Camera-type eye (tissue), 1 donor: ENCODE data around the gene CPD.

GRCh38 chr17:29204447-29204805 is 24.2 kb upstream of the MYO18A start:
- RAMPAGE, long total RNA: no peak

DNA sequence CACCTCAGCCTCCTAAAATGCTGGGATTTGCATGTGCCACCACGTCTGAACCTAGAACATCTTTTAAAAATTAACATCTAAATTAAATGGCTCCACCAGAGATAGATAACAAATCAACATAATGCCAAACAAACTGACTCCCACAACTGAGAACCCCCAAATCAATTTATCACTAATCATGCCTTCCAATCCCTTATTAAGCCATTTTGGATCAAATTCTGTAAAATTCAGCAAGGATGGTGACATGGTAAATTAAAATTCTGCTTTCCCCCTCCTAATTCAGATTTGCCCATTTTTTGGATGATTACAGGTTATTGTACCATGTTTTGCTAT is 16.7 kb downstream of the NUFIP2 start:
- RAMPAGE, long total RNA: no peak

DNA sequence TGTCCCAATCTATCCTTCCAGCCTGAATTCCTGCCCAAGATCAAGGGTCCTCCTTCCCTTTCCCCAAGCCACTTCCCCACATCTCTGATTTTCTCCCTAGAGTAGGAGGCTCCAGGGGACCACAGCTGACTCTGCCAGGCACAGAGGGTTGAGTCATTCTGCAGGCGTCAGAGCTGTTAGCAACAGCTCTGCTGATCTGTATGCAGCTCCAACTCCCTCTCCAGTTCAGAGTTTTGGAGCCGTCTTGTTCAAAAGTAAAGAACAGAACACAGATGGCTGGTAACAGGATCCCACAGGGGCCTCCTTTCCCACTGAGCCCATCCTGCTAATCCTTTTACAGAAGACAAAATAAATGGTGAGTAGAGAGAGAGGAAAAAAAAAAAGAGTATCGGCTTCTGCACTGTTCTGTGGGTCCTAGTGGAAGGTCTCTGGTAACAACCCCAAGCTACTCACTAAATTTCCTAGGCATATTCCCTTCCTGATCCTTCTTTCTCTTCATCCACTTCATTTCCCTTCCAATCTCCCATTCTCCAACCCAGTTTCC is 13.4 kb upstream of the TAOK1 start:
- RAMPAGE, long total RNA: no peak

GRCh38 chr17:29379265-29379855 is 10.8 kb upstream of the TAOK1 start:
- RAMPAGE, long total RNA: no peak

GRCh38 chr17:29390043-29390286 is 198 bp upstream of the TAOK1 start:
- RAMPAGE, long total RNA: no peak

DNA sequence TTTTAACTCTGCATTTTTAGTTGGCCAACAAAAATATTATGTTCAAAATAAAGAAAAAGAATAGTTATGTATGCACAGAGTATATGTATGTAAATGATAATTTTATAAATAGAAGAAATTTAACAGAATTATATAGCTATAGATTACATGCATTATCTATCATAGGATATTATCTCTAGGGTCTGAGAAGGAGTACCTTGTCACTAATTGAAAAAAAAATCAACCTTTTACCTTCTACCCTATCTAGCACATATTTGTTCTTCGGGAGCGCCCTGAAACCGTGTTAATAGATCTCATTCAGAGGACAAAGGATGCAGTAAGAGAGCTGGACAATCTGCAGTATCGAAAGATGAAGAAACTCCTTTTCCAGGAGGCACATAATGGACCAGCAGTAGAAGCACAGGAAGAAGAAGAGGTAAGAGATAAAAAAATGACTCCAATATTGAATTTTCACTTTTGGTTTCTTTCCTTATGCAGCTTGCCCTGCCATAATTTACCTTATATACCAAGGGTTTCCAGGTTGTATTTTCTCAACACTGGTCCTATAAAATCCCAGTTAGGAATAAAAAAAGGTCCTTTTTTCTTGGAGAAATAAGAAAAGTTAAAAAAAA is 71.4 kb downstream of the ABHD15 start:
- RAMPAGE, long total RNA: no peak

DNA sequence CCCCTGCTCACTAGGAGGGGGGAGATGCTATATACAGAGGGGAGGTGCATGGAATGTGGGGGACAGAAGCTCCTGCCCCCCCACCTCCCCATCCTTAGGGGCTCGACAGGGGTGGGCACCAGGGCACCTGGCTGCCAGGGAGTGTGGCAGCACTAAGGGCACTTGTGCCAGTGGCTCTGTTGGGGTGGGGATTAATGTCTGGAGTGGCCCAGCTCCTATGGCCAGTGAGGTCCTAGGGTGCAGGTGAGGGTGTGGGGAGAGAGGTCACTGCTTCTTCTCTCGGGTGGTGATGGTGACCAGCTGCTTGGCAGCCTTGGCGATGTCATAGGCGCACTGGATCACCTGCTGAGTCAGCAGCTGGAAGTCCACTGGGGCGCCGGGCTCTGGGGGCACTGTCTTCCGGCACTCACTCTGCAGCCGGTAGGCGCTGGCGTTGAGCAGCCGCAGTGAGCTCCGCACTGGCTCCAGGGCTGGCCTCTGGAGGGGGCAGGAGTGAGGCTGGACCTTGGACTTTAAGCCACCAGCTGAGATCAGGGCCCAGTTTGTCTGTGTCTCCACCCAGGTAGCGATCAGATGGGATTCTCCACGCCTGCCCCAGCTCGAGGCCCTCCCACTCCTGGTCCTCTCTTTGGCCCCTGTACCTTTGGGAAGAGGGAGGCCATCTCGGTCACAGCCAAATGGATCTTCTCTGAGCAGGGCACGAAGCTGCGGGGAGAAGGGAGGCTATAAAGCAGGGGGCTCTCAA is 6.1 kb downstream of the TP53I13 start:
- RAMPAGE, long total RNA: no peak

DNA sequence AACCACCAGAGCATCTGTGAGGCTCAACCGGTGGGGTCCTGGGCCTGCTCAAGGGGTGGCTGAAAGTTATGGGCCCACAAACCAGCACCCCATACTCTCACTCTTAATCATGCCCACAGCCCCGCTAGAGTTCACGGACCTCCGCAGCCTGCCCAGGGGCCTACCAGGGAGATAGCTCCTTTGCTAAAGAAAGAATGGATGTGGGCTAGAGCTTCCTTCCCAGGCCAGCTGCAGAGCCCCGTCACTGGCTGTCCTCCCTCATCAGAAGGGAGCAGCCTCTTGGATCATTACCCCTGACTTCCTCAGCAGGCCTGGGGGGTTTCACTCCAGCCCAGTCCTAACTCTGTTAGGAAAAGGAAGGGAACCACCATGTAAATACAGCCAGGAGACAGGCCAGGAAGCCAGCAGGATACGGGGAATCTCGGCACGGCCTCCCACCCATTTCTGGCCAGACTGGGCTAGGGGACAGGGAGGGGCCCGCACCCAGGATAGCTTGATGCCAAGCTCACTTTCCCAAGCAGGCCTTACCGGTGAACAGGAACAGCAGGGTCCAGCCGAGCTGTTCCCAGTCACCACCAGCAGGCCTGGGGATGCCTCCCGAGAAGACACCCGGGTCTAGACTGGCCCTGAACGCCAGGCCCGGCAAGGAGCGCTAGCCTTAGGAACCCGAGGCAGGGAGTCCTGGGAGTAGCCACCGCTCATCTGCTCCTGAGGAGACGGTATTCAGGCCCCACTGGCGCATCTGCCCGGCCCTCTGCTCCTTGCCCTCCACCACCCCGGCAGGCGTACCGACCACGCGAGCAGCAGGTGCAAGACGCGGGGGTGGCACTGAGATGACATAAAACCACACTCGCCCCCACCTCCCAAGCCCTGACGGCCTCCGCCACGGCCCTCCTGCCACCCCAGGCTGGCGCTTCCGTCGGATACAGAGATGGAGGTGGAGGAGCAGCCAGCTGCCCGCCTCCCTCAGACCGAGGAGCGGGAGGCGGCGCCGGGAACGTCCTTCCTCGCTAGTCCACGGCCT is 1.0 kb downstream of the GIT1 start:
- RAMPAGE, long total RNA: no peak

DNA sequence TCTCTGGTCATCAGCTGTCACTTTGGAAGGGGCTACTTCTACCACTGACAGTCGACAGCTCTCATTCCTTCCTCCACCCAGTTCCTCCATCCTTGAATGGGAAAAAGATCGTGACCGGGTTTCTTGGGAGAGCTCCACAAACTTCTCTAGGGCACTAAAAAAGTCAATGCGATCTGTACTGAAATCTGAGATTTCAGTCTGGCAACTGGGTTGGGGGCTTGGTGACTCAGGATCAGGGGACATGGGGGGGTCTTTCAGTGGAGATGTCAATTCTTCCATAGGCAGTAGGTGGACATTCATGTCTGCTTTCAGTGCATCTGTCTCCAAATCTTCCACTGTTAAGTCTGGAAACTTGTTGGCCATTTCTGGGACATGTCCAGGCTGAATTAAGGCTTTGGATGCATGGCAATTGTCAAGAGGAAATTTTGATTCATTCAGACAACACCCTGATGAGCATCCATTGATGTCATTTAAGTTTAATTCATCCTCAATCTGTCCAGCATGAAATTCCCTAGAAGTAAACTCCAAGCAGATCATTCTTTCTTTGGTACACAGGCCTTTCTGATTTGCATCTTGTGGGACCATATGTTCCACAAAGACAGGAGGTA is 13.4 kb upstream of the CORO6 start:
- RAMPAGE, long total RNA: no peak

- RAMPAGE, long total RNA: no peak
These were observed 141.4 kb downstream of the SSH2 start for GRCh38 chr17:29788530-29789125.

DNA sequence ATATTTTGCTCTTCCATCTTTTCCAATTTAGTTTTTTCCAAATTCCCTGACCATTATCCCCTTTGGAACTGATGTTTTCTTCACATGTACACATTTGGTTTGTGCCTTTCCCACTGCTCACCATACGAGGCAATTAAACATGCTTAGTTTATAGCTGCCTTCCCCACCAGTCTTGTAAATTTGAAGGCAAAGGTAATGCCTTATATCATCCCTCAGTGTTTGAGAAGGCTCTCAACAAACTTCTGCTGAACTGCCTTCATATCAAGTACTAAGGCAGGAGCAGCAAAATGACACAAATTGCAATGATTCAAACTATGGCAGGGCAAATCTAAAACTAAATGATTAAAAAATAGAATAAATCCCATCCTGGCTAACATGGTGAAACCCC is 12.7 kb downstream of the SSH2 start:
- RAMPAGE, long total RNA: no peak

- RAMPAGE, long total RNA: no peak
These were observed 7.2 kb downstream of the NSRP1 start for GRCh38 chr17:30123674-30124429.

GRCh38 chr17:30184441-30185759 is 50.6 kb downstream of the SLC6A4 start:
- RAMPAGE, long total RNA: start-site peak on the plus strand at chr17:30184758-30184826, 18 reads; start-site peak on the plus strand at chr17:30184992-30185075, 29 reads; start-site peak on the plus strand at chr17:30185260-30185509, 21 reads

DNA sequence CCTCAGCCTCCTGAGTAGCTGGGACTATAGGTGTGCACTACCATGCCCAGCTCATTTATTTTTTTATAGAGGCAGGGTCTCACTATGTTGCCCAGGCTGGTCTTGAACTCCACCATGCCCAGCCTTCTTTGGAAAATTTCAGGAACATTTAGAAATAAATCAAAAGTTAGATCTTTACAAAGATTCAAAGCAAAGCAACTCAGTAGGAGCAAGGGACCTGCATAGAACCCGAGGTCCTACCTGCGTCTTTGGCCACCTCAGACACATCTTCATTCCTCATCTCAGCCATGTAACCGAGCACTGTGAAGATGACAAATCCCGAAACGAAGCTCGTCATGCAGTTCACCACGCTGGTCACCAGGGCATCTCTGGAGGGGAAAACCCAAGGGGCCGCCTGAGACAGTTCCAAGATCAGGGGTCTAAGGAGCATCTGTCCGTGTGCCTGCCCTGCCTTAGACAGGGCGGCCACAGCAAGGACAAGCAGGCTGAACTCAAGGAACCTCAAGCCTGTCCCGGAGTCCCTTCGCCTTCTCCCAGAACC is 22.9 kb downstream of the SLC6A4 start:
- RAMPAGE, long total RNA: no peak

GRCh38 chr17:30363643-30364343 is 14.9 kb upstream of the CPD start:
- RAMPAGE, long total RNA: no peak

DNA sequence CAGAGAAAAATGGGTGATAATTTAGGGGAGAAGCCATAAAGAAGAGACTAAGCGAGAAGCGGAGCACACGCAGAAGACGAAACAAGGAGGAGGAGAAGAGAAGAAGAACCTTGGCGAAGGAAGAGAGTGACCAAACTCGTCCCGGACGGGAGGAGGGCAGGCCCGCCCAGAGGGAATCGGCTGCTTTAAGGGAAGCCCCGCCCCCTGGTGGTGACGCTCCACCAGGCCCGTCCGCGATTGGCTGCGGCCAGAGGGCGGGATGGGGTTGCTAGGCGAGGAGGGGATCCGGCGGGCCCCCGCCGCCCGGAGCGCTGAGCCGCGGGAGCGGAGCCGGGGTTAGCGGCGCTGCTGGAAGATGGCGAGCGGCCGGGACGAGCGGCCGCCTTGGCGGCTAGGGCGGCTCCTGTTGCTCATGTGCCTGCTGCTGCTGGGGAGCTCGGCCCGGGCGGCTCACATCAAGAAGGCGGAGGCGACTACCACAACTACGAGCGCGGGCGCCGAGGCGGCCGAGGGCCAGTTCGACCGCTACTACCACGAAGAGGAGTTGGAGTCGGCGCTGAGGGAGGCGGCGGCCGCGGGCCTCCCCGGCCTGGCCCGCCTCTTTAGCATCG is at the start of gene CPD:
TSS of gene CPD (plus strand) at position 302 of the 611 bp plus-strand sequence.
- RAMPAGE, long total RNA: no peak

- RAMPAGE, long total RNA: no peak
These were observed 566 bp upstream of the GOSR1 start for GRCh38 chr17:30476613-30477071.

- RAMPAGE, long total RNA: no peak
These were observed 95.9 kb downstream of the CRLF3 start for GRCh38 chr17:30728355-30729243.

DNA sequence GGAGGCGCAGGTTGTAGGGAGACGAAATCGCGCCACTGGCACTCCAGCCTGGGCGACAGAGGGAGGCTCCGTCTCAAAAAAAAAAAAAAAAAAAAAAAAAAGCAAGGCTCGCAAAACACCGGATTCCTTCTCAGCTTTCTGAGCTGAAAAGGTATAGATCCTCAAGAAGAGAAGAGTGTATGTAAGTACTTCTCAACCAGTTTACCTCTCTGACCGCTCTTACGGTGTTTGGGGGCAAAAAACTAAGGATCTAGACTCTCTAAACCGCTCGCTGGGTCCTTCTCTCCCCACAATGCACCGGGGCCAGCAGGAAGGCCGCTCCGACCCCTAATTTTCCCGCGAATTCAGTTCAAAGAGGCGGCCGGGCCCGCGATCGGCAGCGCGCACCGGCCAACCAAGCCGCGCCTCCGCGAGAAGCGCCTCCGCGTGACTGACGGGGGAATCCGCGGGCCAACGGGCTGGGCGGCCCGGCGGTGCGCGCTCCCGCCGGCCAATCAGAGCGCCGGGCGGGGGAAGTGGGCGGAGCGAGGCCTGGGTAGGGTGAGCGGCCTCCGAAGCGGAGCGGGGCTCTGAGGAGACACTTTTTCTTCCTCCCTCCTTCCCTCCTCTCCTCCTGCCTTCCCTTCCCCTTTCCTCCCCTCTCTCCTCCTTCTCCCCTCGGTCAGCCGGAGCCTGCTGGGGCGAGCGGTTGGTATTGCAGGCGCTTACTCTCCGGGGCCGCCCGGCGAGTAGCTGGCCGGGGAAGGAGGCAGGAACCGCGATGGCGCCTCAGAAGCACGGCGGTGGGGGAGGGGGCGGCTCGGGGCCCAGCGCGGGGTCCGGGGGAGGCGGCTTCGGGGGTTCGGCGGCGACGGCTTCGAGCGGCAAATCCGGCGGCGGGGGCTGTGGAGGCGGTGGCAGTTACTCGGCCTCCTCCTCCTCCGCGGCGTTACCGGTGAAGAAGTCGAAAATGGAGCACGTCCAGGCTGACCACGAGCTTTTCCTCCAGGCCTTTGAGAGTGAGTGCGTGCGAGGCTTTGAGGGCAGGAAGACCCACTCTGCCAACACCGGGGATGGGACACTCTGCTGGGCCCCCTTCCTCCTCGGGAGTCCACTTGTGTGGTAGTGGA is 93.0 kb downstream of the CRLF3 start:
- RAMPAGE, long total RNA: no peak

DNA sequence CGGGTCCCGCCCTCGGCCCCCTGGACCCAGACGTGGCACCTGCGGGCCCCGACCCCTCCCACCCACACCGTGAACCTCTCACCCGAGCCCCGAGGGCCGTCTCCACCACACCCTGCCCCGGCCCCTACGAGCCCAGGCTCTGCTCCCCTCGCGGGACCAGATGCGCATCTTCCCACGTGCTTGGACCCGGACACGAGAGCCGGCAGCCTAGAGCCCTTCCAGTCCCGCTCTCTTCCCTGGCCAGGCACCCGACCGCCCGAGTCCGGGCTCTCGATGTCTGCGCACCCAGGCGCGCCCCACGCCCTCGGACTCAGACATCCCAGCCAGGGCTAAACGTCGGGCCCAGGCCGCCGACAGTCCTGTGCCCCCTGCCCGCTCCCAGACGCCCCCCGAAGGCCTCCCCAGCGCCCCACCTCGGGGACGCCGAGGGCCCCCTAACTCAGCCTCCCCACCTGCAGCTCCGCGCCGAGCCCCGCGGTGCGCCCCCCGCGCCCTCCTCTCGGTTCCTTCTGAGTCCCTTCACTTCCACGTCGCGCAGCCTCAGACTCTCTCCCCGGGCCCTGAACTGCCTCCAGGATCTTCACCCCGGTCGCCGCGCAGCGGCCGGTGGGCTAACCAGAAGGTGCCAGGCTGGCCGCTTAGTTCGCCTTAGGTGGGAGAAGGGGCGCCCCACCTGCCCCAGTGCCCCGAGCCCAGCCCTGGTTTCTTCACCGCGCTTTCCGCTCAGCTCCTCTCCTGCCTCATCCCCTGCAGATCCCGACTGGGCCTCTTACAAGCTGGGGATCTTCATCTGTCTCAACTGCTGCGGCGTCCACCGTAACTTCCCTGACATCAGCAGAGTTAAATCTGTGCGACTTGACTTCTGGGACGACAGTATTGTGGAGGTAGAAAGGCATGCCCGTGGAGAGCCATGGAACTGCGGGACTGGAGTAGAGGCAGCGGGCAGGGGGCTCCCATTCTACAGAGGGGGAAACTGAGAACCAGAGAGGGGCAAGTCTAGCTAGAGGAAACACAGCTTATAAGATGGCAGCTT is 758 bp downstream of the ADAP2 start:
- RAMPAGE, long total RNA: no peak